ENCODE measurements around a stretch of chr15.

DNA sequence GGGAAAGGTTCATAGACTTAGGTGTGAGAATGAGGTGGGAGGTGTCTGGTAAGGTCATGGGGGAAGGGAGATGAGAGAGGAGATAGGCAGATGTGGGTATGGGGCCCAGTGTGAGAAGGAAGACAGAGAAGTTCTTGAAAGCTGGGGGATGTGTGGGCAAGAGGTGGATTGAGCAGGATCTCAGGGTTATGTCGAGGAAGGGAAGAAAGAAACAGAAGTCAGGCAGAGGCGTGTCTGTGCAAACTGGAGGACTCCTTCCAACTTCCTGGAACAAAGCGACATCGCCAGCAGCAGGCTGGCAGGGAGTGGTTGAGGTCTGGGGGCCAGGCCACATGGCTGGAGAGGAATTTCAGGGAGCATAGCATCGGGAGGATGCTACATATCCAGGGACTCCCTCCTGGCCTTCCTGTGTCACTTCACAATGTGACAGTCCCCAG is 42.9 kb upstream of the MYZAP start:
- RRBS, 2 experiments: no CpG with 5 or more reads among the region's 5 CpGs

GRCh38 chr15:57578330-57578783 is 13.3 kb upstream of the MYZAP start:
- RRBS, 2 experiments: no CpG with 5 or more reads among the region's 5 CpGs

- RRBS, 2 experiments: no CpG with 5 or more reads among the region's 16 CpGs
These were observed 12.6 kb downstream of the MYZAP start for GRCh38 chr15:57603892-57605075.

- RRBS, 2 experiments: no CpG with 5 or more reads among the region's 7 CpGs
These were observed 16.0 kb downstream of the MYZAP start for GRCh38 chr15:57607568-57608242.

GRCh38 chr15:57645957-57646594 is 54.4 kb downstream of the MYZAP start:
- RRBS, 2 experiments: no CpG with 5 or more reads among the region's 6 CpGs

- RRBS, 2 experiments: no CpG with 5 or more reads among the region's 10 CpGs
These were observed 151.0 kb downstream of the ALDH1A2 start for GRCh38 chr15:57914288-57915129.

DNA sequence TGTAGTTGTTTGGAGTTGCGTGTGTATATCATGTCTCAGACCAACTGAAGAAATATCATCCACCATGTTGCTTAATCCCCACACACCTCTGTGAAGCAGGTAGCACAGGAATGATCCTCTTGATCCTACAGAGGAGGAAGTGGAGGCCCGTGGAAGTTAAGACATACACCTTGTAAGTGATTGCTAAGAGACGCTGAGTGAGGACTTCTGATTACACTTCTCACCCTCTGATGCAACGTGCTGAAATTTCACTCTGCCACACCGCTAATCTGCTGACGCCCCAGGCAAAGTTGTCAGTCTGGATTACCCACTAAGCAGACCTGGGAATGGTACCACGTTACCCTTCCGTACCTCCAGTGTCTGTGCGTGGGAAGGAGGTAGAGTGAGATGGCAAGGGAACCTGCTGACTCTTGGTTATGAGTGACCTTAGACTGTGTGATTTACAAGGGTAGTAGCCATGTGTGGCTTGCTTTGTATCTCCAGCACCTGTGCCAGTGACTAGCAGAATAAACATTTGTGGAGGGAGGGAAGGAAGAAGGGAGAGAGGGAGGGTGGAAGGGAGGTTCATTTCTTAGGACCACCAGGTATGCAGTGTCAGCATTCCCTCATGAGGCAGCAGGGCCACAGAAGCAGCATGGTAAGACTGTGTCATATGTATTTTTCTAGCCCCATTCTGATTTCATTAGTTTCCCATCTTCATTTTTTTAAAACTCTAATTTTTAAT is 115.1 kb downstream of the ALDH1A2 start:
- RRBS, 2 experiments: no CpG with 5 or more reads among the region's 9 CpGs

DNA sequence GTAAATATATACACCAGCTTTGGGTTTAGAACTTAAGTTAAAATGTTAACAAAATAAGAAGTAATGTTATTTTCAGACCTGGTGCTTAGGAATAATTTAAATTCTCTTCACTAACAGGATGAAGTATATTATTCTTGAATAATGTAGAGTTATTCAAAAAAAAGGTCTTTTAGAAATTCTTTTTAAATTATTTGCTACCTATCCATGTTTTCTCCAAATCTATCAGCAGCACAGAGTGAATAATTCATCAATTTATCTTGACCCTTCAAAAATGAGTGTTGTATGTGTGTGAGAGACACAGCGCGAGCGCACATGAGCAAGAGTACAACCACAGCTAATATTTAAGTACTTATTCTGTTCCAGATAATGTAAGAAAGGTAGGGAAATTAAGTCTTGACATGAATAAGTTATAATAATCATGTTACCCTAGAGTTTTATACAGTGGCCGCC is 9.7 kb downstream of the ALDH1A2 start:
- RRBS, 2 experiments: no CpG with 5 or more reads among the region's 4 CpGs

DNA sequence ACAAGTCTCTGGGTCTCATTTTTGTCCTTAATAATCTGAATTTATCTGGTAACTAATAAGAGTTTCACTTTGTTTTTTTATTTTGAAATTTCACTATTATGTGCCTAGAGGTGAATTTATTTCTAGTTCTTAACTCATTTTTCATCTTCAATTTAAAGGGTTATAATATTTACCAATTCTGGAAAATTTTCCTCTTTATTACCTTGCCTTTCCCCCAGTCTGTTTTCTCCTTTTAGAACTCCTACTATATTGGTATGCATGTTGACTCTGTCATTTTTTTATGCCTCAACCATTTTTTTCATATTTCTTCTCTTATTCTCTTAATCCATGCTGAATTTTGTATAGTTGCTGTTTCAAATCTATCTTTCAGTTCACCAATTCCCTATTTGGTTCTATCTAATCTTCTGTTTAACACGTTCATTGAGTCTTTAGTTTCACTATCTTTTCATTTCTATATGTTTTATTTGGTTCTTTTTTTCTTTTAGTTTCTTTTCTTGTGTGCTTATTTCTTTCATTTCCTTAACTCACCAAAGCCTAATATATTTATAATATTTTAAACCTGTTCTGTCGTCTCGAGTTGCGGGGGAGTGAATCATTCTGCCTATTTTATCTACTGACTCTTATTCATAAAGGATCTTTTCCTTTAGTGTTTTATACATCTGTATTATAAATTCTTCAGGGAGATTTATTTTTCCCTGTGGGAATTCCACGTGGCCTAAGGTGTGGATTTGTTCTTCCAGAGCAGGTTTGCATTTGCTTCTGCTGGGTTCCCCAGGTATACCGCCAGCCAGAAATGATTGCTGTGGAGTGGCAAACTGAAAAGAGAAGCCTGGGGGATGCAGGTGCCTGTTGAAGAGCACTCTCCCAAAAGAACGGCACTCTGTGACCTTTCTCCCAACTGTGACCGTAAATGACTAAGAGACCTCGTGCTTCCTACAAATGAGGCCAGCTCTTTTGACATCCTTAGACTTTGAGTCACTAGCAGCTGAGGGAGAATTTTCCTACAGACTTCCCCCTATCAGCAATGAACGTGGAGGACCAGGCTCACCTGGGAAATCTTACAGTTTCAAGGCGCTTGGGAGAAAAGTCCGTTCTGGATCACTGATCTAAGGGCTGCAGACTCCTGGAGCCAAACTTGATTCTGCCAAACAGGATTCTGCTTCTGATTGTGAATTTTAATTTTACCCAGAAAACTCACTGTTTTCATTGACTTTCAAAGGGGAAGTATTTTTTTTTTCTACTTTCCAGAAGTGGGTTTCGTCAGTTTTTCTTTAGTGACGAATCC is 8.2 kb downstream of the AQP9 start:
- RRBS, 2 experiments: no CpG with 5 or more reads among the region's 14 CpGs

DNA sequence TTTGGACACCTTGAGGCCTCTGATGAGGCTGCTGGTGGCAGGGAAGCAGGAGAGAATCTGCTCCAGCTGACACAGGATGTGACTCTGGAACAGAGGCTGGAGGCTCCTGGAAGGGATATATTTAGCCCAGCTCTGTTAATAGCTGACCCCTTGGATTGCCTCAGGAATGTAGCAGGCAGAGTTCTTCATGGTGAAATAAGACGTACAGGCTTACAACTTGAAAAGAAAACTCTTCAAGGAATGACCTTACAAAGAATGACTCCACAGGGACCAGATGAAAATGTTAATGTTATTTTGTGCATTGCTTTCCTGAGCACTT is 90.5 kb downstream of the AQP9 start:
- RRBS, 2 experiments: no CpG with 5 or more reads among the region's 1 CpG

DNA sequence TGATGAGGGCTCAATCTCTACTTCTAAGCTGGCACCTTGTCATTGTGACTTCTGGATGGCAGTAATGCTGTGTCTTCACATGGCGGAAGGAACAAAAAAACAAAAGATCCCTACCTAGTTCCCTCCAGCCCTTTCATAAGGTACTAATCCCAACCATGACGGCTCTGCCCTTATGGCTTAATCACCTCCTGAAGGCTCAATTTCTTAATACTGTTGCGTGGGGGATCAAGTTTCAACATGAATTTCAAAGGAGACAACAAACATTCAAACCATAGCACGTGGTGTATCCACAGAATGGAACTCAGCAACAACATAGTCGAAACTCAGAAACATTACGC is 120.7 kb downstream of the AQP9 start:
- RRBS, 2 experiments: no CpG with 5 or more reads among the region's 6 CpGs

GRCh38 chr15:58357691-58358513 is 73.9 kb upstream of the LIPC start:
- RRBS, 2 experiments: no CpG with 5 or more reads among the region's 8 CpGs

DNA sequence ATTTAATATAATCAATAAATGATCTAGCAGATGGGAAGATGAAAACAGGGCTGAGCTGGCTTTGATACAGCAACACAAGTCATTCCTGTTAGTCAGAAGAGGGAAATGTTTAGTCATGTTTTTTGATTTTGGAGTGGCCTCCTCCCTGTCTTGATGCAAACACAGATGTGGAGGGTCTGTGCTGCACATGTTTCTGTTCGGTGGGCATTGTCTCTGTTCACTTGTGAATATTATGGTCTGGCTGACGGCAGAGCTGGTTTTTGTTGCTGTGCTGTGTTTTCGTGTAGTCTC is 9.9 kb downstream of the LIPC start:
- RRBS, 2 experiments: no CpG with 5 or more reads among the region's 3 CpGs

DNA sequence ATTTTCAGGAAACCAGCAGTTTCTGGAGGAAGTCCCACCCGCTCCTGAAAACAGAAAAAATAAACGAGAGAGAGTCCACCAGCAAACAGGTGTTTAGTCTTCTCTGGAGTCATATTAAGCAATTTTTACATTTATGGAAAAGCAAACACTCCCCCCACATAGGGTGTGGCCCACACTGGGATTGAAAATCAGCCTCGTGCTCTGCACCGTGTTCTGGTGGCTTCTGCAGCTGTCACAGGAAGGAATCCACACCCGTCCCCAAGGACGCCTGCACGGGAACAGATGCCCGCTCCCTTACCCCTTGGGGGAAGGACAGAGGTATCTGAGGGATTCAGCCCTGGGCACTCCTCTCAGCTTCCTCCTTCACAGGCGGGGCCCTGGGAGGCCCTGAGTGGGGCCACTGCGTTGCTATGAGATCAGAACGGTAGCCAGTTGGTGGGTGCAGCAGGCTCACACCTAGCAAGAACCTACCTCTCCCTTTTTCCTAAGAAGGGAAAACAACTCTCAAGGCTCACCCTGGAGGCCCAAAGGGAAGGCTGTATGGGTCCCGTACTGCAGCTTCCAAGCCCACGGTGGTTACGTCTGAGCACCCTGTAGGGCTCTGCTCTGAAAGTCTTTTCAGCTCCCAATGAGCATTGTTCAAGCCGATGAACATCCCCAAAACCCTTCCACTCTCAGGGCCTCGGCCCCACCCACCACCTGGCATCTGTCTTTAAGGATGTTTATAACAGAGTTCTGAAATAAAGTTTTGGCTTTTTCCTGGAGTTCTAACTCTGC is 27.9 kb downstream of the LIPC start:
- RRBS, 2 experiments: no CpG with 5 or more reads among the region's 16 CpGs

DNA sequence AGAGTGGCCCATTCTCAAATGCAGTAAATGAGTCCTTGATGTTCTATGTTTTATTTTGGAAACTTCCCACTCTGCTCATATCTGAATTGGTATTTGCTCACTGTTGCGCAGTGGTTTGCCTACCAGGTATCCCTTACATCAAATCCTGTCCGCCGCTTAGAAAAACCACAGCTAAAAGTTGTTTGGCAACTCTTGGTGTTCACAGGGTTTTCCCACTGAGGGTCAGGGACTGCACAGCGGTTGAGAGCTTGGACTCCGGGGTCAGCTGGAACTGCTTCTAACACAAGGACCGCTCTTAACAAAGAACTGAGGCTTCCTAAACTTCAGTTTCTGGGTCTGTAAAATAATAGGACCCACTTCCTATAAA is 35.8 kb downstream of the LIPC start:
- RRBS, 2 experiments: no CpG with 5 or more reads among the region's 6 CpGs

GRCh38 chr15:58742367-58742872 is 7.1 kb downstream of the ADAM10 start:
- RRBS, 2 experiments: no CpG with 5 or more reads among the region's 7 CpGs

GRCh38 chr15:58932969-58933260 is 564 bp downstream of the SLTM start:
- RRBS, 2 experiments: 0 to 1% methylated on average over 6 of the region's 32 CpGs

- RRBS, 2 experiments: no CpG with 5 or more reads among the region's 13 CpGs
These were observed 3.6 kb downstream of the RNF111 start for GRCh38 chr15:58990895-58991710.

GRCh38 chr15:59030701-59031165 is 43.3 kb downstream of the RNF111 start:
- RRBS, 2 experiments: no CpG with 5 or more reads among the region's 4 CpGs

- RRBS, 2 experiments: no CpG with 5 or more reads among the region's 8 CpGs
These were observed 36.3 kb upstream of the LDHAL6B start for GRCh38 chr15:59170275-59170772.

Data from LNCaP clone FGC (cell line).